Fibroblast of villous mesenchyme (primary cell): ENCODE measurements around a stretch of chr13.

DNA sequence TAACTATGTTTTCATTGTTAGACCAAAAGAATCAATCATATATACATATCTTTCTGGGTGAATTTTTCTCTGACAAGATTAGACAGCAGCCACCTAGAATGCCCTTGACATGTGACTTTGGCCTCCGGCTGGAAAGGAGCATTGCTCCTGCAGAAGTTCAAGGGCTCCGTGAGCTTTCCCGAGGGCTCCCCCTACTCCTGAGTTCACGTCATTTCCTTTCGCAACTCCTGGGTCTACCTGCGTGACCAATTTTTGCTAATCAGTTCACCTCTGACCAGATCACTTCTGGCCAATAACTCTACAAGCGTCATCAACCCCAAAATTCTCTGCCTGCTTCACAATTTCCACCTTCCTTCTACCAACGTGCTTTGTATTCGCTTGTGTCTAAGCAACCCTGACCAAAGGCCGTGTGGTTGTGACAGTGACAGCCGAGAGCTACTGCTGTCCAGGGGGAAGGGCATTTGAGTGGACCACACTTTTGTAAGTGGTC lies 146.1 kb upstream of the SPACA7 start:
- CAGE, long polyA plus RNA, result no peak

GRCh38 chr13:112394961-112395439 lies 18.8 kb downstream of the SPACA7 start:
- CAGE, long polyA plus RNA, result no peak

- CAGE, long polyA plus RNA, result no peak
These were observed 42.4 kb downstream of the TUBGCP3 start for GRCh38 chr13:112545490-112546013.

- CAGE, long polyA plus RNA, result no peak
These were observed 1.4 kb upstream of the ATP11A start for GRCh38 chr13:112688383-112688954.

DNA sequence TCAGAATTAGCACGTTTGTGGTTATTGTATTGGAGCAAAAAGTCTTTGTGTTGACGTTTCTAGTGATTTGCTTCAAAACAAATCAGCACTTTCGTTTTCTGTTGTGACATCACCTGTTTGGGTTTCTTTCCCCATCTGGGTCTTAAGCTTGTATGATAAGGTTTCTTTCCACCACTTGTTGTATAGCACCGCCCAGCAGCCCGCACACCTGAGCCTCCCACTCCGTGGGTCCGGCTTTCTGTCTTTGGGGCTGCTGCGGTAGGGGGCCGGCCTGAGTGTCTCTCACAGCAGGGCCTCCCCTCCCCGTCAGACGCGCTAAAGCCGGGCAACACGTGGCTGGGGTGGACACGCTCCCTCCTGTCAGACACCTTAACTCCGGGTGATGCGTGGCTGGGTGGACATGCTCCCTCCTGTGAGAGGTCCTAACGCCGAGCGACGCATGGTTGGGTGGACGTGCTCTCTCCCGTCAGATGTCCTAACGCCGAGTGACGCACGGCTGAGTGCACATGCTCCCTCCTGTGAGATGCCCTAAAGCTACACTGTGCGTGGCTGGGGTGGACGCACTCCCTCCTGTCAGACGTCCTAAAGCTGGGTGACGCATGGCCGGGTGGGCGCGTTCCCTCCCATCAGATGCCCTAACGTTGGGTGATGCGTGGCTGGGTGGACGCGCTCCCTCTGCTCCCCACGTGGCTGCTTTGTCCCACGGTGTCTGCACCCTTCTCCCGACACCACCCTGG lies 126.2 kb upstream of the MCF2L start:
- CAGE, long polyA plus RNA, result no peak

DNA sequence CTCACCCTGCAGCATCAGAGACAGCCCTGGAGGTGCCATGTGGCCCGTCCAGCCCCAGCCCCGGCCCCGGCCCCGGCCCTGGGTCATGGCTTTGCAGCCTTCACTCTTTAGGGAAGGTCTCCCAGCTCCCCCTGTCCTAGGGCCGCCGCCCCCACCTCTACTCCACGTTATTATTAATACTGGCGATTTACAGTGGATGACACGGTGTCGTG lies 71.2 kb upstream of the MCF2L start:
- CAGE, long polyA plus RNA, result no peak

GRCh38 chr13:112905861-112906578 lies 63.0 kb upstream of the MCF2L start:
- CAGE, long polyA plus RNA, result no peak

GRCh38 chr13:112942662-112943061 lies 26.4 kb upstream of the MCF2L start:
- CAGE, long polyA plus RNA, result no peak

DNA sequence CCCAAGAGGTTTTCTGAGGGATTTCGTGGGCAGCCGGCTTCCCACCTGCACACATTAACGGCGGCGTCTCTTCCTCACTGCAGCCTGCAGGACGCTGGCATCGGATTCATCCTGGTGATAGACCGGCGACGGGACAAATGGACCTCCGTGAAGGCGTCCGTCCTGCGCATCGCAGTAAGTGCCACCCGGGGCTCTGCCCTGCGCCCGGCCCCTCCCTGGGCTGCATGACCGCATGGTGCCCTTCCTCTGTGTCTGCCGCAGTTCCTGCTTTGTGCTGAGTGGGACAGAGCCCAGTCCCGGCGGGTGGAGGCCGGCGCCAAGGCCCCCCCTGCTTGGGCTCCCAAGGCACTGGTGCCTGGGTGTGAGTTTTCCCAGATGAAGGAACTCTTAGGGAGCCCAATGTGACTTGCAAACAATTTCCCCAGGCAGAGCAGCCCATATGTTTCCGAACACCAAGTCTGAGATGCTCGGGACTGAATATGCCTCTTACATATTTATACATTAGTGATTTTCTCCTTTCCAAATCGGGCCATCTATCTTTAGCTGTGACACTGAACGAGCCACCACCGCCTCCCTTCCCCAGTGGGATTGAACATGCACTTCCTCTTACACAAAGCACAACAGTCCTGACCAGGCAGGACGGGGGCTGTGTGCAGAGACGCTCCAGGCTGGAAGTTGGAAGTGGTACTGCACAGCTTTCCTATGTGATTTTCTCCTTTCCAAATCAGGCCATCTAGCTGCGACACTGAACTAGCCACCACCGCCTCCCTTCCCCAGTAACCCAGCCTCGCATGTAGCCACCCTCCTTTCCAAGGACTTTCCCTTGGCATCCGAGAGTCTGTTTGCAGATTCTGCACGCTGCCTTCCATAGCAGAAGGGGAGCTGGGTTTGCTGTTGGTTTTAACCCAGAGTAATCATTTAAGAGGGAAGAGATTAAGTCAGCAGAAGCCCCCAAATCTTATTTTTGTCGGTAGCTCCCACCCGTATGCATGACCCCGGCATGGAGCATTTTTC lies 60.1 kb upstream of the F7 start:
- CAGE, long polyA plus RNA, result no peak

DNA sequence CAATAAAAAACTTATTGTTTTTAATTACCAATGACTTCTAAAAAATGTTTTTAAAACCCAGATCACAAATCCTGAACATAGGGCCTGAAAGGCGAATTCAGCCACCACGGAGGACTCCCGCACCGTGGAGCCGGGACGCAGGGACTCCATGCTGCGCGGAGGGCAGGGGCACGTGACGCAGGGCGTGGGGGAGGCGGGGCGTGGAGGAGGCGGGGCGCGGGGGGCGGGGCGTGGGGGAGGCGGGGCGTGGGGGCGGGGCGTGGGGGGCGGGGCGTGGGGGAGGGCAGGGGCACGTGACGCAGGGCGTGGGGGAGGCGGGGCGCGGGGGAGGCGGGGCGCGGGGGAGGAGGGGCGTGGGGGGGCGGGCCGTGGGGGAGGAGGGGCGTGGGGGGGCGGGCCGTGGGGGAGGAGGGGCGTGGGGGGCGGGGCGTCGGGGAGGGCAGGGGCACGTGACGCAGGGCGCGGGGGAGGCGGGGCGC lies 4.6 kb upstream of the PROZ start:
- CAGE, long polyA plus RNA, result no peak

DNA sequence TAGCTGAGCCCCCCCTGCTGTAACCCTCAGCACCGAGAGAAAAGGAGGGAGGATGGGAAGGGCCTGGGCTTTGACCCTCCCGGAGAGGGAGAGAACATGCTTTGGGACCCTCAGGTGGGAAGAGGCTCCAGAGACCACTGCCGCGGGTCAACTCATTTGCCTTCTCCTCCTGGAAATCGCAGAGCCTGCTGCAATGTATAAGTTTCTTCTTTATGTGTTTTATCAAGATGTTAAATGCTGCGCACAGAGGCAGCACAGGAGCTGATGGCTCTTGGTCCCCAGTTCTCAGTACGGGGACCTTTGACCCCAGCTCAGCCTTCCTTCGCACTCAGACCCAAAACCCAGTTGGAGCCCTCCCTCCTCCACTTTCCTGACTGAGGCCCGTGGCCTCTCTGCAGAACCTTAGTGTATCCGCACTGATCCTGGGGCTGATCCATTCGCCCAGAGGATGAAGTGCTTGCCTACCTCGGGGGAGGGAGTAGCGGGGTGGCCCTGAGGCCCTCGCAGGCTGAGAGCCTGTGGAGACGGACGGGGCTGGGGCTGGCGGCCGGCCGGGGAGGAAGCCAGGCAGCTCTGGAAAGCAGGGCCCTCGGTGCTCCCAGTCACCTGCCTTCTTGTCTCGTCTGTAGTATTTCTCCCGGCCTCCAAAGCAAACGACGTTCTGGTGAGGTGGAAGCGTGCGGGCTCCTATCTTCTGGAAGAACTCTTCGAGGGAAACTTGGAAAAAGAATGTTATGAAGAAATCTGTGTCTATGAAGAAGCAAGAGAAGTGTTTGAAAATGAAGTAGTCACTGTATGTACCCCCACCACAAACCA lies 1.1 kb downstream of the PROZ start:
- CAGE, long polyA plus RNA, result no peak

DNA sequence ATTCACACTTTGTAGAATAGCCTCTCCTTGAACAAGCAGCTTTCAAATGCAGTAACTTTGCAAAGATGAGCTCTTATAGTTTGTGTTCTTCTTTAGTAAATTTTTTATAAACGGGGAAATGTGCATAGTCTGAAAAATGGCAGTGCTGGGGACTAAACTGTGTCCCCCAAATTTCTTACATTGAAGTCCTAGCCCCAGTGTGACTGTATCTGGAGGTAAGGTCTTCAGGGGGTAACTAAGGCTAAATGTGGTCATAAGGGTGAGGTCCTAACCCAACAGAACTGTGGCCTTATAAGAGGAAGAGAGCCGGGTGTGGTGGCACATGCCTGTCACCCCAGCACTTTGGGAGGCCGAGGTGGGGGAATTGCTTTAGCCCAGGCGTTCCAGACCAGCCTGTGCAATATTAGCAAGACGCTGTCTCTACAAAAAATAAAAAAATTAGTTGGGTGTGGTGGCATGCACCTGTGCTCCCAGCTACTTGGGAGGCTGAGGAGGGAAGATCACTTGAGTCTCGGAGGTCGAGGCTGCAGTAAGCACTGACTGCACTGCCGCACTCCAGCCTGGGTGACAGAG lies 17.8 kb downstream of the PROZ start:
- CAGE, long polyA plus RNA, result no peak

- CAGE, long polyA plus RNA, result no peak
These were observed 21.4 kb downstream of the PCID2 start for GRCh38 chr13:113186907-113187693.

GRCh38 chr13:113222615-113223178 lies 13.3 kb downstream of the CUL4A start:
- CAGE, long polyA plus RNA, result no peak

DNA sequence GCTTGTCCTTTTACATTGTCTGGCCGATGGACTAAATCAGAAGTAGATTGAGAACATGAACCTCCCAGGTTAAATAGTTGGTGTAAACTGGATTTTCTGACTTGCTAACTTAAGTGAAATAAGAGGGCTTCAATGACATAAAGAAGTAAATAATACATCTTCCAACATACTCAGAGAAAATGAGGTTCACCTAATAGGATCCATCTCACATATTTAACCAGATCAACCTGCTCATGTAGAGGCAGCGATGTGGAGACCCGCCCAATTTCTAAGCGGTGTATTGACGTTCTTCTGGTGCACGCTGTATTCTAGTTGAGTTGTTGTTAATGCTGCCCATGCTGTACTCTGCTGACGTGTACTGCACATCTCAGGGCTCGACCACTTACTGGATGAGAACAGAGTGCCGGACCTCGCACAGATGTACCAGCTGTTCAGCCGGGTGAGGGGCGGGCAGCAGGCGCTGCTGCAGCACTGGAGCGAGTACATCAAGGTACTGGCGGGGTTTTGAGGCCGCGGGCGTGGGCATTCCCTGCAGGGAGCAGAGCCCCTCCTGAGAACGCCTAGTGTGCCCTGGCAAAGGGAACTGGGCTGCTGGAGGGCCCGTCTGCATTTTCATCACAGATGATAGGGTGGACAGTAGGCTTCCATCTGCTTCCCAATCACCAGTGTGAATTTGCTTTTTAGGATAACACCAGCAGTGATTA lies 29.8 kb downstream of the CUL4A start:
- CAGE, long polyA plus RNA, result no peak

- CAGE, long polyA plus RNA, result no peak
These were observed 23.4 kb upstream of the LAMP1 start for GRCh38 chr13:113273508-113274116.

- CAGE, long polyA plus RNA, result no peak
These were observed 22.8 kb upstream of the LAMP1 start for GRCh38 chr13:113274117-113274714.

DNA sequence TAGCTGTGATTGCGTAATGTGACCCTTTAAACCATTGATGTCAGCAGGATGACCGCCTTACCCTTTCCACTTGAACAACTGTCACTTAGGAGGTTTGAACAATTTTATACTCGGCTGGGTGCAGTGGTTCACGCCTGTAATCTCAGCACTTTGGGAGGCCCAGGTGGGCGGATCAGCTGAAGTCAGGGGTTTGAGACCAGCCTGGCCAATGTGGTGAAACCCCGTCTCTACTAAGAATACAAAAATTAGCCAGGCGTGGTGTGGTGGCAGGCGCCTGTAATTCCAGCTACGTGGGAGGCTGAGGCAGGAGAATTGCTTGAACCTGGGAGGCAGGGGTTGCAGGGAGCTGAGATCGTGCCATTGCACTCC lies 3.0 kb downstream of the LAMP1 start:
- CAGE, long polyA plus RNA, result no peak

DNA sequence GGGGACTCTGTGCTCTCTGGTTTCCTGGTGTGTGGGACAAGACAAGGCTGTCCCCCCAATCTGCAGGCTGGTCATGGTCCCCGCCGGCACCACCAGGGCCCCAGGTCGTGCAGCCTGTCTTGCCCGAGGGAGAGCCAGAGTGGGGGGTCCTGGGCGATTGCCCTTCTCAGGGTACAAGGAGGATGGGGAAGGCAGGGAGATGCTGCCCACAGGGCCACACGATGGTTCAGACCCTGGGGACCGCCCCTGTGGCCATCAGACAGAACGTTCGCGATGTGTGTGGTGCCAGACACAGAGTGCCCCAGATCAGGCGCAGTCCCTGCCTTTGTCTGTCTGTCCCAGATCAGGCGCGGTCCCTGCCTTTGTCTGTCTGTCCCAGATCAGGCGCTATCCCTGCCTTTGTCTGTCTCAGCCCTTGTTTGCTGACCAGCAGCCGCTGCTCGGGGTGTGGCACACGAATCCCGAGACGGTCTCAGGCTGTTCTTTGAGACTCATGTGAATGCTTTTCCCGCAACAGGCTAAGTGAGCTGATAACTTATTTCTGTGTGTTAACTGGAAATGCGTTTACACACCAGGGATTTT lies 36.0 kb downstream of the ADPRHL1 start:
- CAGE, long polyA plus RNA, result no peak

GRCh38 chr13:113421558-113422248 lies 31.6 kb downstream of the ADPRHL1 start:
- CAGE, long polyA plus RNA, result no peak